Cerebellum (tissue), 5 donors: ENCODE results near the genes RSPH1 and SLC37A1.

DNA sequence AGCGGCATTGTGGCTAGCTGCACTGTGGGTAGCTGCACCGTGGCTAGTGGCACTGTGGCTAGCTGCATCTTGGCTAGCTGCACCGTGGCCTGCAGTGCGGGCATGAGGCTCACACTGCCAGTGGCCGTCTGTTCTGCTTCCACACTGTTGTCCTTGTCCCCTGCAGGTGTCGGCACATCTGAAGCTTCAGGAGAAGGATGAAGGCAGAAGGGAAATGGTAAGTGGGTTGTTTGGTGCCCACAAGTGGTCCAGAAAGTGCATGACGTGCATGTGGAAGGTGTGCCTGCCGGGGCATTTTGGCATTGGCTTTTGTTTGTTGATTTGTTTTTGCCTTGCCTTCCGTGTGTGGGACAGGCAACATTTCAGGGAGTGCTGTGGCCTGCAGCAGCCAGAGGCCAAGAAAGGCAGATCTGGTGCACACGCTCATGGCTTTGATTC, 38.5 kb downstream of the TFF3 start:
- PRO-cap, 3 experiments = no peak in any of the 3 experiments
- RAMPAGE, long total RNA = no peak

DNA sequence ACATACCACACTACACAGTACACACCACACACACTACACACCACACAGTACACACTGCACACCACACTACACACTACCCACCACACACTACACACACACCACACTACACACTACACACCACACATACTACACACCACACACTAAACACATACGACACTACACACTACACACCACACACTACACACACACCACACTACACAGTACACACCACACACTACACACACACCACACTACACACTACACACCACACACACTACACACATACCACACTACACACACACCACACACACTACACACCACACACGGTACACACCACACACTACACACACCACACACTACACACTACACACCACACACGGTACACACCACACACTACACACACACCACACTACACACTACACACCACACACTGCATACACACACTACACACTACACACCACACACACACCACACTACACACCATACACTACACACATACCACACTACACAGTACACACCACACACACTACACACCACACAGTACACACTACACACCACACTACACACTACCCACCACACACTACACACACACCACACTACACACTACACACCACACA, 22.3 kb downstream of the TFF3 start:
- PRO-cap, 3 experiments = no peak in any of the 3 experiments
- RAMPAGE, long total RNA = no peak

DNA sequence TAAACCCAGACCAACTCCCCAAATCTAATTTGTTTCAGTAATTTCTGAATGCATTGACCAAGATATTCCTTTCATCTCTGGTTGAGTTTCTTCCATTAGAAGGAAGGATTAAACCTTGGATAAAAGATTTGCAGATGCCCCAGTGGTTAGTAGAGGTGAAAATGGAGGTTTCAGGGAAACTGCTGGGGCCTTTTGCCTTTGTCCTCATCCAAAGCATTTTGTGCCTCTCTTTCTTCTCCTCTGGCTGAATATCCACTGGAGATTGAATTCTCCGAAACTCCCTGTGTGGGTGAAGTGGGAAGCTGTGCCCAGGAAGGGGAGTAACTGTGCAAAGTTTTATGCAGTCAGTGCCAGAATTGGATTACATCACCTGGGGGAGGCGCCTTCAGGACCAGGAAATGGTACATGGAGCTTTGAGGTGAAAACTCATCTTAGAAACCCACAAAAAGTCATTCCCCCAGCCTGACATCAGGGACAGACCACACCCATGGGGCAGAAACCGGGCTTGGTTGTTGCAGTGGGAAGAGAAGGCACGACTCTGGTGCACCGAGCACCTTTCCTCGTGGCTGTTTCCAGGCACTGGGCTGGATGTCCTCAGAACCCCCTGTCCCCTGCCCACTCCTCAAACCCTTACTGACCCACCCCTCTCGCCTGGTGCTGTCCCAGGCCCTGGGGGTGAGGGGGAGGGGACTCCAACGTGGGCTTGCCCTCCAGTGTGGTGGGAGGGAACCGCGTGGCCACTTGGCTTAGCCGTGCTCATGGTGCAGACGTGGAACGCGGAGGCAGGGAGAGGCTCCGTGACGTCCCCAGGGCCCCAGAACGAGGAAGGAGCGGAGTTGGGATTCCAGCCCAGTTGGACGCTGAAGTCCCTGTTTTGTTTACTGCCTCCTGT, 15.8 kb downstream of the TFF3 start:
- PRO-cap, 3 experiments = no peak in any of the 3 experiments
- RAMPAGE, long total RNA = no peak

- PRO-cap, 3 experiments = no peak in any of the 3 experiments
- RAMPAGE, long total RNA = no peak
Observed at GRCh38 chr21:42388756-42389948, 6.7 kb downstream of the TMPRSS3 start.

GRCh38 chr21:42495757-42496779, at the start of gene RSPH1:
Gene RSPH1 (minus strand): TSS chr21:42496224.
- PRO-cap, 3 experiments = peak in 2 of 3 experiments; most common plus-strand start chr21:42496547 (in 1); most common minus-strand start chr21:42496311 (in 1)
- RAMPAGE, long total RNA = no peak

- PRO-cap, 3 experiments = peak in 3 of 3 experiments; most common plus-strand start chr21:42513852 (in 3)
- RAMPAGE, long total RNA = no peak
Observed at GRCh38 chr21:42513085-42513956, at the start of gene SLC37A1. Gene SLC37A1 (plus strand): TSS chr21:42513852.

DNA sequence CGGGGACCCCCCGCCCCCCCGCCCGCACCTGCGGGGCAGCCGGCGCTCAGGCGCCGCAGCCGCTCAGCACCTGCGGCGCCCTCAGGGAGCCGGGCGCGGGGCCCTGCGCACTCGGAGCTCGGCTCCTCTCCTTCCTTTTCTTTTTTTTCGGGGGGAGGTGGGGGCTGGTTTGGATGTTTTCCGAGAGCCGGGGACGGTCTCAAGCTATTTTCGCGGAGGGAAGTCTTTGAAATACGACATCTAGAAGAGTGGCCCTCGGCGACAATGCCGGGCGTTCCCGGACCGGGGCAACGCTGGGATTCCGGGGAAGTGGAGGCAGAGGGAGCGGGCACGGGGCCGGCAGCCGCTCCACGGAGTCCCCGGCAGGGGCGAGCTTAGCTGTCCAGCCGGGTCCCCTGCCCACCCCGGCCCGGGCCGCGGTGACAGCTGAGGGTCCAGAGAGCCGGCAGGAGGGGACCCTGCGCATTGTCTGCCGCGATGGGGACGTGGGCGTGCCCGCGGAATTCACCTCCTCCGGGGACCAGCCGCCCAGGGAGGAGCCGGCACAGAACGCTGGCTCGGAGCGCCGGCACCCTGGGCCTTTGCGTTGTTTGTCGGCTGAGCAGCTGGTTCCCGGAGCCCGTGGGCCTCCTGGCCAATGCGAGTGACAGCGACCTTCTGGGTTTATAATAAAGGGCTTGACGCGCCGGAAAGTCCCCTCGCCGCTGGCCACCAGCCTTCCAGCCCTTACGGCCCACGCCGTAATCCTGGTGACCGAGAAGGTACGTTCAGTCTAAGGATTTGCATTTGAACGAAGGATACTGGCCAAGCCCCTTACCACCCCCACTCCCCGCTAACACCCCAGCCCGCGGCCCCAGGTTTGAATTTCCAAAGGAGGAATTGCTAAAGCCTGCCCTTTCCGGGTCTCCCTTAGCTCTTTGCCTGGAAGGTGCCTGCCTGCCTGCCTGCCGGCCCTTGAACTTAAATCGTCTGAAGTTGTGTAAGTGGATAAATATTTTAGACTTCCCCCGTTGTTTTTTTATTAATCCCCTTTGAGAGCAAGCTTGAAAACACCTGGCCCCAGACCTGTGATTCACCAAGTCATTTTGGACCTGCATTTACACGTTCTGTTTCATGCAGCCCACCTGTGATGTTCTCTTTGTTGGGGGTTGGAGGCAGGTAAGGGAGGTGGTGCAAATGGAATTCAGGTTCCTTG, 702 bp downstream of the SLC37A1 start:
- PRO-cap, 3 experiments = peak in 1 of 3 experiments; most common plus-strand start position 545 of the sequence (in 1); most common minus-strand start position 506 of the sequence (in 1)
- RAMPAGE, long total RNA = no peak

- PRO-cap, 3 experiments = peak in 1 of 3 experiments; most common plus-strand start chr21:42525007 (in 1); most common minus-strand start chr21:42524830 (in 1)
- RAMPAGE, long total RNA = no peak
Observed at GRCh38 chr21:42524318-42525342, 11.0 kb downstream of the SLC37A1 start.

DNA sequence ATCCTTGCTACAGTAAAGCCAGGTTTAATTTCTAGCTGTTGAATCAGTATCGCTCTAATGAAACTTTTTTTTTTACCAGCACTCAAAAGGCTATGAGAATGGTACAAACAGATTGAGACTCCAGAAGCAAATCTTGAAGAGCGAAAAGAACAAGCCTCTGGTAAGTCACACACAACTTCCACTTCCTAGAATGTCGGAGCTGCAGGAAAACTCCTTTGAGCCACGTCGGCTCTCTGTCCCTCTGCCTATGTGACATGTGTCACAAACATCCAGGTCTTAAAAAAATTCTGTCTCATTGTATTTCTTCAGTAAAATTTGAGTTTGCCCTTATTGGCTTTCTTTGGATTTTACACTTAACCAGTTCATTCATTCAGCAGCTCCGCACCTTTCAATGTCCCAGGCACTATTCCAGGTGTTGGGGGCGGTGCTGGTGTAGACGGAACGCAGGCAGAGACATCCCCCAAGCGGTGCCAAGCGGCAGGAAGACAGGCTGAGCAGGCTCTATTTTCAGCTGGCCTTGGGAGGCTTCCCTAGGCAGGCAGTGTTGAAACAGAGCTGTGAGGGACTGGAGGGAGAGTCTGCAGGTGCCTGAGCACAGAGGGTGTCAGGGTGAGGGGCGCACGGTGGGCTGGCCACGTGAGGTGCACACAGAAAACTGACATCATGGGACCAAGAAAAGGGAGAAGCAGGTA, 40.5 kb downstream of the SLC37A1 start:
- PRO-cap, 3 experiments = no peak in any of the 3 experiments
- RAMPAGE, long total RNA = no peak

DNA sequence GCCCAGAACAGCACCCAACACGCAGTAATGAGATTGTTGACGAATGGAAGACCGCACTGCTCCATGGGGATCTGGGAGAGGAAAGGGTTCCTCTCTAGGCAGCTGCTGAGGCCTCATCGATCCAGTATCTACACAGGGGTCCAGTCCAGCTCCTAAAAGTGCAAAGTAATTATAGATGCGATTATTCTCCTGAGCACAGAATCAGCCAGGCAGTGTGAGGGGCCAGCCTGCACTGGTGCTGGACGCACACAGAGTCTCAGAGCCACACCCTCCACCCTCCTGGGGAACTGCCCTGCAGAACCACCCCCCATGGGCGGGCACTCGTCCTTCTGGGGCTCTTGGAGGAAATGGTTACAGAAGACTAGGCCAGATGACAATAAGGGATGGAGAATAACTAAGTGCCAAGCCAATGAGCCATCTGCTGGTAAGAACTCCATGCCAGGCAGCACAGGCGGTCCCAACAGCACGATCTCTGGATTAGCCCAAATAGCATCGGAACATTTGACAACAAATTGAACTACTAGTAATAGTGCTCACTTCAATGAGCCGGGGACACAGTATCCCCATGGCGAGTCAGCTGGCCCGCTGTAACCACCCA, 1.6 kb upstream of the PDE9A start:
- PRO-cap, 3 experiments = no peak in any of the 3 experiments
- RAMPAGE, long total RNA = no peak

DNA sequence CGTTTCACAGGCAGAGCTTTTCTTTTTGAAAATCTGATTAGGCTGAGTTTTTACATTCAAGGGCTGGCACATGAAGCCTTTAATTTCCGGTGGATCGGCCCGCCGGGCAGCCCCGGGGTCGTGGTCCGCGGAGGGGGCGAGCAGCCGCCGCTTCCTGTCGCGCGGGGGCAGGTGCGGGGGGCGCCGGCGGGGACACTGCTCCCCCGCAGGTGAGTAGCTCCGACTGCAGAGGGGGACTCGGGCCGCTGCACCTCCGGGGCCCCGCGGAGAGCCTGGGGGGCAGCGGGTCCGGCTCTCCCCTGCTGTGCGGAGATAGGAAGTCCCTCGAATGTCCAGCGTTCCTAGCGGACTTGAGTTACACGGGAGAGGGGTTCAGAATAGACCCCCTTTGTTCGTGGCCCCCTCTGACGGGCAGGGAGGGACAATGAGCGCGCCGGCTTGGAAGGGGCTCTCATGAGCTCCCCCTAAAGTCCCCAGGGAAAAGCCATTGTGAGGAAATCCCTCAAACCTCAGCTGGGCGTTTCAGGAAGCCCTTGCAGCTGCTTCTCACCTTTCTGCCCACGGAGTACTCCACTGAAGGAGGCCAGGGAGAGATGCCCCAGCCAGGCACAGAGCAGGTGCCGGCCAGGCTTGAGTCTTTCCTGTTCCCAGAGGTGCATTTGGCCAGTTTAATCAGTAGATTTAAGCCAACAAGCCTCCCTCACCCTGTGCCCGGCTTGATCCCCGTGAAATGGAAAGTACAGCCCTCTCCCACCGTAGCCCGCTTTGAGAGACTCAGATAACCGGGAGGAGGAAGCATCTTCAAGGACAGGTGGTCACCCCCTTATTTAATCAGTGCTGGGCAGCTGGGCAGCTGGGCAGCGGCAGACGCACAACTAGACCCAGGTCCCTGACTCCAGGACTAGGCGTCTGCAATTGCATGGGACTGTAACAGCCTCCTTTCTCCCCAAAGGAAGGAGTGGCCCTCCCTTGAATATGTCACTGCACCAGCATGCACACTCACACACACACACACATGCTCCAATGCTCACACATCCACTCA, 1.0 kb downstream of the PDE9A start:
- PRO-cap, 3 experiments = no peak in any of the 3 experiments
- RAMPAGE, long total RNA = no peak

- PRO-cap, 3 experiments = no peak in any of the 3 experiments
- RAMPAGE, long total RNA = no peak
Observed at GRCh38 chr21:42655373-42656107, 2.1 kb downstream of the PDE9A start.

- PRO-cap, 3 experiments = no peak in any of the 3 experiments
- RAMPAGE, long total RNA = no peak
Observed at GRCh38 chr21:42674252-42674918, 21.0 kb downstream of the PDE9A start.

DNA sequence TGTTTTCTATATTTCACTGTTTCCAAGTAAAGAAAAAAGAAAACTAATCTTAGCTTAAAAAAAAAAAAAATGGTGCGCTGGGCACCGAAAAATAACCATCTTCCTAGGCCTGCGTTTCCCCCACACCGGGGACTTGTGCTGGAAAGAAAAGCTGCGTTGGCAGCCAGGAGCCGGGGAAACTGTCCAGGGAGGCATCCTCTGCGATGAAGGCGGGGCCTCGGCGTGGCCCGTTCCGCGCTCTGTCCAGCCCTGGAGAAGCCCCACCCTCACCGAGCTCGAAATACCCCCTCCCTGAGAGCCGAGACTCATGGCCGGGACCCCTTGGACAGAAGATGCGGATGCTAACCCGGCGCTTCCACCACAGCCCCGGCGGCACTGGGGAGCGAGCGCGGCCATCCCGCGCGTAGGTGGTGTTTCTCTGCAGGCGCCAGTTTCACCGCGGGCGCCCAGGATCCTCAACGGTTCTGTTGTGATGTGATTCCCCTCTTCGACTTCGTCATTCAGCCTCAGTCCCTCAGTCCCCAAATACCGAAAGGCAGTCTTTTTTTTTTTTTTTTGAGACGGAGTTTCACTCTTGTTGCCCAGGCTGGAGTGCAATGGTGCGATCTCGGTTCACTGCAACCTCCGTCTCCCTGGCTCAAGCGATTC, 31.6 kb downstream of the PDE9A start:
- PRO-cap, 3 experiments = no peak in any of the 3 experiments
- RAMPAGE, long total RNA = no peak

DNA sequence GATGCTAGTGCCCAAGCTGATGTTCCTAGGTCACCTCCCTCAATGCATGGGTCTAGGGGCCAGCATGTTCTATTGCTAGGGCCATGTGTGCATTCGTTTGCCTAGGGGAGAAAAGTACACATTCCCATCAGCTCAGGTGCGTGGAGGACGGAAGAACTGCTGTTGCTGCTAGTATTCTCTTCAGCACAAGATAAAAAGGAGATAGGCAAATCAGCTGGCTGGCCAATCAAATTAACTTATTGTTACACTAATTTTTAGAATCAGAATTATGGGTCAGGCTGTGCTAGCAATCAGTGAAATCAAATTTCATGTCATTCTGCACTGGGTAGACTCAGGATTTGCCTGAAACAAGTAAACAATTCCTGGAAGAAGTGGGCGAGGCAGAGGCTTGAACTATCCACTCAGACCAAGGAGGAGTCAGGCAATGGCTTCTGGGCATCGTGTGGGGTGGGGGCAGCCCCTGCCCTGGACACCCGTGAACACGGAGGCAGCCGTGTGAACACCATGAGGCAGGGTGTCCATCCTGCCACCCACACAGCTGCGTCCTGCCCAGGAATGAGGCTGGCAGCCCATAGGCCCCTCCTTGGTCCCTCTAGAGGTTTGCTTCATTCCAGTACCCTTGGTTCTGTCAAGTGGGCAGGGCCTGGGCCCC, 69.3 kb downstream of the PDE9A start:
- PRO-cap, 3 experiments = no peak in any of the 3 experiments
- RAMPAGE, long total RNA = no peak

DNA sequence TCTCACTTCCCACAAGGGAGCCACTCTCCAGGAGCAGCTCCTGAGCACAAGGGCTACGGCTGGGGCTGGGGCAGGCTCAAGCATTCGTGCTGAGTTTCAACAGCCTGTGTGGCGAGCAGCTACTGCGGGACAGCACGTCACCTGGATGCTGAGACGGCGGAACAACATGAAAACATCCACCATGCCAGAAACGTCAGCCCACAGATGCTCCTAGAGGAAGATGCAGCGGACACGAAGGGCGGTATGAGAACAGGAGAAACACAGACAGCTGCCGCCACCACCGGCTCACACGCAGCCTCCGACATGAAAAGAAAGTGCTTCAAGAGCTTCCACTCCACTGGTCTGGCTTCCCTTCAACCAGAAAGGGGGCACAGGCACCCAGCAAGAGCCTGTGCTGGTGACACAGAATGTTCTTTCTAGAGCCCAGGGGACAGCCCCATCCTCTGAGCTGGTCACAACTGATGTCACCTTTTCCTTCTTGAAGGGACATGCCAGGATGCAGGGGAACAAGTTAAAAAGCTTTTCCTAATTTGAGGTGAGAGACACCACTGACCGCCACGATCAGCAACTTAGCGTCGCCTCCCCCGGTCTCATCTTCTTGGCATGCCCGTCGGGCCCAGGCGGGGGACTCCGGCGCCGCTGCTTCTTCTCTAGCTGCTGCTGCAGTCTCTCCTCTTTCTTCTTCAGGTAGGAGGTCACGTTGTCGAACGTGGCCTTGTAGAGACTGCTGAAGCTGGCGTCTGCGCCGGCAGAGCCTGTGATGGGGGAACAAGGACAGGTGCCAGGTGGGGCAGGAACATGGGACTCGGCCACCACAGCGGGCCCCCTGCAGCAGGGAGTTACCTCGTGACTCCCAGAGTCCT, 29.6 kb downstream of the WDR4 start:
- PRO-cap, 3 experiments = no peak in any of the 3 experiments
- RAMPAGE, long total RNA = no peak

DNA sequence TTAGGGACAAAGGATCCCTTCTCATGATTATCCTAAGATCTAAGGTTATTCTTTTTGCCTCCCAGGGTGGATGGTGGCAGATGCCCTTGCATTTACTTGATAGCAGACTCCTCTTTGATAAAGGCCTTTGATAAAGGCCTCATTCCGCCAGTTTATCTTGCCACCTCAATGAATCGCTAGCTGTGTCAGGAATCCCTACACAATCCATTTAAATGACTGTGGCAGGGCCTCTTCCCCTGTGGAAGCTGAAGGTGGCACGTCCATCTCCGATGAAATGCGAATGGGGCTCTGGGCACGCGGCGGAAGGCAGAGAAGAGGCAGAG, 836 bp upstream of the NDUFV3 start:
- PRO-cap, 3 experiments = no peak in any of the 3 experiments
- RAMPAGE, long total RNA = no peak

- PRO-cap, 3 experiments = no peak in any of the 3 experiments
- RAMPAGE, long total RNA = no peak
Observed at GRCh38 chr21:42932997-42933531, 7.6 kb upstream of the ERVH48-1 start.

DNA sequence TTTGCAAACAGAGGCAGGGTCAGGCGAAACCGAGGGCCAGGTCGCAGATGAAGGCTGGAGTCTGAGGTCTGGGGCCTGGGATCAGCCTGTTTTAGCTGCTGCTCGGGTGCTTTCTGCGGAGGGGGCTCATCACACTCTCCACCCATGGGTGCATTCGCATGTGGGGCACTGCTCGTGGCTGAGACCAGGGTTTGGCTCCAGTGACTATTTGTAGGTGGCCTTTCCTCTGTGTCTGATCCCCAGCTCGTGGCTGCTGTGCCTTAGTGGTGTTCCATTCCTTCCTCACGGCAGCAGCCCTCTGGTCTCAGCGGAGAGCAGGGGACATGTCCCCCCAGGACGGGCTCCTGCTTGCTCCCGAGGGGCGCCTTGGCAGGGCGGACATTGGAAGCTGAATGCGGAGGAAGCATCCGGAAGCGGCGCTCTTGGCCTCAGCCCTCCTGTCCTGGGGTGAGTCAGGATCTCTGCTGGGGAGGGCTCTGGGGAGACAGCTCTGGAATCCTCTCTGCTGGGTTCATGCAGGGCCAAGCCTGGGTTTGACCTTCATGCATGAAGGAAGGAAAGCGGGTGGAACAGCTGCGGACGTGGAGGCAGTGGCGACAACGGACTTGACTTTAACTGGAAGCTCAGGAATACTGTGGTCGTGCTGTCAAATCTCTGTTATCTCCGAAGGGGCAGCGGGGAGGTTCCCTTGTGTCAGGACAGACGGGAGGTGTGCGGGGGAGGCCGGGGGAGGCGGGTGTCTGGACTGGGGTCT, 26.2 kb downstream of the CRYAA start:
- PRO-cap, 3 experiments = no peak in any of the 3 experiments
- RAMPAGE, long total RNA = no peak

DNA sequence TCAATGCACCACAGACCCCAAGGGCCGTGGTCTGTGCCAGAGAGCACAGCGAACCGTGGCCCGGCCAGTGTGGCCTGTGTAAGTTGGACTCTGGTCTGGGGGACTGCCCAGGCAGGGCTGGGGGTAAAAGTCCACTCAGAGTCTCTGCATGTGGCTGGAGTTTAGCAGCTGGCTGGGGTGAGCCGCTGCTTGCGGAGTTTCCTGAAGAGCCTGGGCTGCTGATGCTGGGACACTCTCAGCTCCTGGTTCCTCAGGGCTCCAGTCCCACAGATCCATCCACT, 105.7 kb downstream of the CRYAA start:
- PRO-cap, 3 experiments = no peak in any of the 3 experiments
- RAMPAGE, long total RNA = no peak